Mammary microvascular endothelial cell (primary cell): Measurements from ENCODE around the gene BRAT1.

DNA sequence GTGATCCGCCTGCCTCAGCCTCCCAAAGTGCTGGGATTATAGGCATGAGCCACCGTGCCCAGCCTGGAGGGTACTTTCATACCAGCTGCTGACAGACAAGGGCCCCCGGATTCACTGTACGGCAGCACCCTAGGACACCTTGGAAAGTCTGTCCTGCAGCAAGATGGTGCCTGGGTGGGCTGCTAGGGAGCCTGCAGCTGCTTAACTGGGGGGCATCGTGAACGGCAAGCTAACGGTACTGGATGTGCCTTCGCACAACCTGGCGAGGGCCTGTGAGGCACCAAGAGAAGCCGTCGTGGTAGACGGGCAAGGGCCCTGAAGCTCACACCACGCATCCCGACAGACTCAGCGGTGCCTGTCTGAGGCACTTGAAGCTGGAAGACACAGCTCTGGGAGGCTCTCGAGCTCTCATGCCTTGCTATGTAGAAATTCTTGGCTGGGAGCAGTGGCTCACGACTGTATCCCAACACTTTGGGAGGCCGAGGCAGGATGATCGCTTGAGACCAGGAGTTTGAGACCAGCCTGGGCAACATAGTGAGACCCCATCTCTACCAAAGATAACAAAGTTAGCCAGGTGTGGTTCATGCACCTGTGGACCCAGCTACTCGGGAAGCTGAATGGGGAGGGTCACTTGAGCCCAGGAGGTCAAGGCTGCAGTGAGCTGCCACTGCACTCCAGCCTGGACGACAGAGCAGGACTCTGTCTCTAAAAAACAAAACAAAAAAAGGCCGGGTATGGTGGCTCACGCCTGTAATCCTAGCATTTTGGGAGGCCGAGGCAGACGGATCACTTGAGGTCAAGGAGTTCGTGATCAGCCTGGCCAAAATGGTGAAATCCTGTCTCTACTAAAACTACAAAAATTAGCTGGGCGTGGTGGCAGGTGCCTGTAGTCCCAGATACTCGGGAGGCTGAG is 9.3 kb downstream of the BRAT1 start:
- RAMPAGE, long total RNA = no peak

- RAMPAGE, long total RNA = no peak
Observed at GRCh38 chr7:2554991-2556088, at the start of gene BRAT1. Gene BRAT1 (minus strand): TSS chr7:2555524.

GRCh38 chr7:2565033-2565455 is 6.3 kb downstream of the IQCE start:
- RAMPAGE, long total RNA = no peak

DNA sequence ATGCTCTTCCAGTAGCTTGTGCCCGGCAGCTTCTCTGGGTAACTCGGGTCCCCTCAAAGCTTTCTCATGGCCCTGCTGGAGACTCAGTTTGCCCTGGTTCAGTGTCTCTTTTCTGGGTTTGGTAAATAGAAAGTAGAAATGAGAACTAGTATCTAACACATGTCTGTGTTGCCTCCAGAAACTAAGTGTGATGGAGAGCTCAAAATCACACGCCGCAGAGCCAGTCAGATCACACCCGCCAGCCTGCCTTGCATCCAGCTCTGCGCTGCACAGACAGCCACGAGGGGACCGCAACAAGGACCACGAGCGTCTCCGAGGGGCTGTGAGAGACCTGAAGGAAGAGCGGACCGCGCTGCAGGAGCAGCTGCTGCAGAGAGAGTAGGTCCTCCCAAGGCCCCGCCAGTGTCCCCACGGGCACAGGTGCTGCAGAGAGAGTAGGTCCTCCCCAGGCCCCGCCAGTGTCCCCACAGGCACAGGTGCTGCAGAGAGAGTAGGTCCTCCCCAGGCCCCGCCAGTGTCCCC is 31.0 kb downstream of the IQCE start:
- RAMPAGE, long total RNA = no peak

DNA sequence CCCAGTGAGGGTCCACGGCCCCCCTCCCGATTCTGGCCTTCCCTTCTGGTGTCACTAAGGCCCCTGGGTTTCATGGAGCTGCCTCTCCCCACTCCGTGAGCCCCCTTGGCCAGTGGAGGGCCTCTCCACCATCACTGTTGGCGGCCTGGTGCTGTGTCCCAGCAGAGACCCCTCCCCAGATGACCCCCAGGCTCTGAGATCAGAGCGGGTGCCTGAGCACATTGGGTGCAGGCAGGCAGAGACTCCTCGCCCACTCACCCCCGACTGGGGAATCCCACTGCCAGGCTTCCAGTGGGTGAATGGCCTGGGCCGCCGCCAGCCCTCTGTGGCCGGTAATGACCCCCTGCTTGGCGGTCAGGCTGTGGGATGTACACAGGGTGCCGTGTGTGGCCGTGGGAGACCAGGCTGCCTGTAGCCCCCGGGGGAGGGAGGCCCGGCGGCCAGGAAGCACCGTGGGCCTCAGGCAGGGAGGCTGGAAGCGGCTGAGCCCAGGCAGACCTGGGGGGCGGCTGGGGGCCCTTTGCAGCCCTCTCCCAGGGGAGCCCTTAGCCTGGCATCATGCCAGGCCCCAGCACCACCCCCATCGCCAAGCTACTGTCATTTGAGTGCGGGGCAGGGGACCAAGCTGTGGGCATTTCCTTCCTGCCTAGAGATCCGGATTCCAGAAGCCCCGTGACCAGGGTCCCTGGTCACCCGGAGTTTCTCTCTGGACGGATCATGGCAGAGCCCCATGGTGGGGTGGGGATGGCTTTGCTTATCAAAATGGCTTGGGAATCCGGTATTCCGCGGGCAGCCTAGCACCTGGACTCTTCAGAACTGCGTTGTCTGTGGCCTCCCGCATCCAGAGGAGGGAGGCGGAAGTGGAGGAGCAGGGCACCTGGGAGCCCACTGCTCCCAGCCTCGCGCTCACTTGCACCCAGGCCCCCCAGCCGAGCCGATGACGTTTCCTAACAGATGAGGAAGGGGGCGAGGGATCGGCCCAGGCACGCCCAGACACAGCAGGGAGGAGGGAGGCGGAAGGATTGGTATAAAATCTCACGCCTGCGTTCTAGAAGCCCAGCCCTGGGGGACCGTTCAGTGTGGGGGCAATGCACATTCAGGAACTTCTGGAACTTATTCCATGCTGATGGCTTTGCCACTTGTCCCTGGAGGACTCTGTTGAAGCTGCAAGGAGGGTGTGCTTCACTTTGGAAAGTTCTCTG is 1.1 kb downstream of the TTYH3 start:
- RAMPAGE, long total RNA = no peak

DNA sequence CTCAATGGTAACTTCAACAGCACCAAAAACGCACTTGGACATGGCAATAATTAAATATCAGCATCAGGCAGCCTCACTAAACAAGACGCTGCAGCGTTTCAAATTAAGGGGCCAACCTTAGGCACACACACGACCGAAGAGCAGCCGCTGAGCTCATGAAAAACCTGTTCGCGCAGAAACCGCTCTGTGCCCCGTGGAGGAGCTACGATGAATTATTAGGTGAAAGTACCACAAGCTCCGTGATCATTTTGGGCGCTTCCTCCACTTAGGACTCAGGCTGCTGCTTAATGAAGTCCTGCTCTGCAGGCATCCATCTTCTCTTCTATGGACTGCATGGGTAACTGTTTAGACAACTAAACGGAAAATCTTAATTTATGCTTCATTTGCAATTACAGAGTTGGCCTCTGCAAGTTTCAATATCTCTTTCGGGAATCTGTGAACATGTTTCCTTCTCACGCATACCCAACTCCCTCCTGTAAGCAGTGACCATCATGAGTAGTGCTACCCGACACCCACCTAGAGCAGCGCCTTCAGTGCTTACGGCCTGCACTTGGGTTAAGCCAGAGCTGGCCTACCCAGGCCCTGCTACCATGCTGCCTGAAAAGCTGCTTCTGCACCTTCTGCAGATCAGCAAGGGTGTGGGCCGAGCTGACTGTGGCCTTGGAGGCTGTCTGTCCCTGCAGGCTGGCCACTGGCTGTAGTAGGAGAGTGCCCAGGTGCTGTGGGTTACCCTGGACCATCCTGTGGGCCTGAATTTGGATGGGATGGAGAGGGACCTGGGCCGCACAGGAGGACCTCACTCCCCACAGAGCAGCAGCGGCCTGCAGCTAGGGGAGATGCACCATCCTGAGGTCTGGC is 36.1 kb downstream of the GNA12 start:
- RAMPAGE, long total RNA = no peak

- RAMPAGE, long total RNA = no peak
Observed at GRCh38 chr7:2810780-2811936, 33.0 kb downstream of the GNA12 start.

GRCh38 chr7:2811937-2812608 is 32.0 kb downstream of the GNA12 start:
- RAMPAGE, long total RNA = no peak

- RAMPAGE, long total RNA = no peak
Observed at GRCh38 chr7:2814448-2815623, 29.3 kb downstream of the GNA12 start.

DNA sequence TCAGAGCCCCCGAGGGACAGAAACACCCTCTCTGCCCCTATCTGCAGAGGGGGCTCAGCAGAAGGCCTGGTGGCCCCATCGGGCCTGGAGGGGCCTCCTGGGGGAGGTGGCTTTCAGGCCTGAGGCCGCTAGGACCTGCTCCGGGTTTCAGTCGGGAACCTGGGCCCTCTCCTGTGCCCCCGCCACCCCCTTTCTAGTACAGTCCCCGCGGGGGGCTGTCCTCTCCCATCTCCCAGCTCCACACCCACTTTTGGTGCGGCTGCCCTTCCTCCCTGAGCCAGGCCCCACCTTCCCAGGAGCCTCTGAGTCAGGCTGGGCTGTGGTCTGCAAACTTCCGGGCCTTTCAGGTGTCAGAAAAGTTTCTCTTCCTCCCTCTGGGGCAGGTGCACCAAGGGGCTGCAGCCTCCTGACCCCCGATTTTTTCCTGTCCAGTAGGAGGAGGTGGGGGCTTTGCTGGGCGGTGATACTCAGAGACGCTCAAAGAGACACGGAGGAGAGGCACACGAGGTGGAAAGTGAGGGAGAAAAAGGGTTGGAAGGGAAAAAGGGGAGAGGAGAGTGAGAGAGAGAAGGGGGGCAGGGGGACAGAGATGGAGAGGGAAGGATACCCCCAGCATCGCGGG is 664 bp downstream of the CARD11 start:
- RAMPAGE, long total RNA = no peak

DNA sequence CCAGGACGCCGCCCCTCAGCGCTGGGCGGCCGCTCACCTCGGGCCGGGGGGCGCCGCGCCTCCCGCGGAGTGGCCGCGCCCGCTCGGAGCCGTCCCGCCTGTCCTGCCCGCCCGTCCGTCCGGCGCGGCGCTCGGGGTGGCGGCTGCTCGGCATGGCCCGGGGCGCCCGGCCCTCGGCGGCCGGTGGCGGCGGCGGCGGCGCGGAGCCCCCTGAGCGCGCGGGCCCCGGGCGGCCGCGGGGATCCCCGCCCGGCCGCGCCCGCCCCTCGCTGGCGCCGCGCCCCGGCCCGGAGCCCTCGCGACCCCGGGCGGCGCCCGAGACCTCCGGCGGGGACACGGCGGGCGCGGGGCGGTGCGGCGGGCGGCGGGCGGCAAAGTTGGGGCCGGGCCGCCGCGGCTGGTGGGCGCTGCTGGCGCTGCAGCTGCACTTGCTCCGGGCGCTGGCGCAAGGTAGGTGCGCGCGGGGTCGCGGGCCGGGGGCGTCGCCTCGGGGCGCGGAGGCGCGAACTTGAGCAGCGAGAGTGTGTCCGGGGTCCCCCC is 453 bp downstream of the SDK1 start:
- RAMPAGE, long total RNA = no peak

GRCh38 chr7:3527046-3527617 is 226.1 kb downstream of the SDK1 start:
- RAMPAGE, long total RNA = no peak

DNA sequence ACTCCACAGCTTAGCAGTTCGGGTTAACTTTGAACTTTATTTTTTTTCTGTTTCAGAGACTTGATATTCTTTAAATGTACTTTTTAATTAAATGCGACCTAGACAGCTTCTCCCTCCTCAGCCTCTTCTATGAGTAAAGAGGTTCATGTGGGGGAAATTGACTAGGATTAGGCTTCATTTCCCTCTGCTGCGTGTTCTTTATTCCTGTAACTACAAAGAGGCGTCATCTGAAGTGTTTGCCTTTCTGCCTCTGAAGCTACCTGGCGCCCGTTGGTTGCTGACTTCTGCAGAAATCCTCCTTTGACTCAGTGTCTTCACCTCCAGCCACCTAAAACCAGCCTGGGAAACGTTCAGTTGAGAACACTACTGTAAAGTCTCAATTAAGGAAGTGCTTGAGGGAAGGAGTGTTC is 642.6 kb downstream of the SDK1 start:
- RAMPAGE, long total RNA = no peak

DNA sequence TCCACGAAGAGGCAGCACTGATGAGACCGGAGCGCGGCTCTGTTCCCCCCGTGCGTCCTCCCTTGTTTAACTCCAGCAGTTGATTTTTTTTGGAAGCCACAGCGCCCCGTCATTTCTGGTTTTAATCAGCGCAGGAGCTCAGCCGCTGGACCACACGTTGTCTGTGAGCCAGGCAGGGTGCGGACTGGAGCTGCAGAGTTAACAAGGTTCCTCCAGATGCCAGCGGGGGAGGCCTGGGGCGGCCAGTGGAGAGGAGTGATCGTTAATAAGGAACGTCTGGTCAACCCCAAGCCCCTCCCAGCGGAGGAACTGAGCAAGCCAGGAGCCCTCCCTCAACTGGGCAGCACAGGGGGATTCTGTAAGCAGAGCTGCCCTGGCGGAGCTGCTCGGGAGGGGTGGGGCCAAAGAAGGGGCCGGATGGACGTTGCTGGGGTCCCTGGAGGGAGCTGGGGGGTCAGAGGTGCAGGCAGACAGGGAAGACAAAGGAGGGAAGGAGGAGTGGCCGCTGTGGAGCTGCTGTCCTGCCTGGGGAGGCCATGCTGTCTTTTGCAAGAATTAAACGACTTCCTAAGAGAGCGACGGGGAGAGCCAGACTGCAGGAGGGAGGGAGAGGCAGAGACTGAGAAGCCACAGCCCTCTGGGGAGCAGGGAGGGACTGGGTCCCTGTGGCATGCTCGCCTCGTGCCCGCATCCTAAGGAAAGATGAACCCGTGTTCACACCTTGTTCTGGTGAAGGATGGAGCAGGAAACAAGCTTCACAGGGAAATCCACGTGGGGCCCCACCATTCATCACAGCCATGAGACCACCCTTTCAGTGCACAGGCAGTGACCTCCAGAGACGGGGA is 537.1 kb upstream of the FOXK1 start:
- RAMPAGE, long total RNA = no peak

DNA sequence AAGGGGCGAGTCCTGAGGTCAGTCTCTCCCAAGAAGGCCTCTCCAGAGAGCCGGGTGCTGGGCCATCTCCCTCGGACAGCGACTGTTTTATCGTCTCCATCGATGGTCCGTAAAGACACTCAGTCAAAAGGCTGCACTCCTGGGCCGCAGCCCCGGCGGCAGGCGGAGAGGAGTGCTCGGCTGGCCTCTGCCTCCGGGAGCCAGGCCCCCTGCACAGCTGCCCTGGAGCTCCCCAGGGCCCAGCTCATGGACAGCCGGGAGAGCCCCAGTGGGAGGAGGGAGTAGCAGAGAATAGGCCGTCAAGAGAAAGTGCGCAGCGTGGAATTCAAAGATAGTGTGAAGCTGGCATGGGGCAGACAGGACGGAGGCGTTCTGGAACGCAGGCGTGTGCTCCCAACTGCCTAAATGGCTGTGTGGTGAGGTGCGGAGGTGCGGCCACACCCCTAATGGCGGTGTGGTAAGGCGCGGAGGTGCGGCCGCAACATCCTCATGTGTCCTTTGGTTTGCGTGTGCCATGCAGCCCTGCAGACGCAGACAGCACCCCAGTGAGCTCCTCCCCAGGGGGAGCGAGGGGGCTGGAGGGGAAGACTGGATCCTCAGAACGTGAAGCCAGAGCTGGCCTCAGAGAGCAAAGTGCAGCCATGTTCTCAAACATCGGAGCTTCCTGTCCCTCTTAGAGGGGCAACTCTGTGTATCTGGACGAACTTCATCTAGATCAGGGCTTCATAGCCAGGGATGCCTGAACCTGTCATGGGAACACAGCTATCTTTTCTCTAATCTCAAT is 477.4 kb upstream of the FOXK1 start:
- RAMPAGE, long total RNA = no peak

DNA sequence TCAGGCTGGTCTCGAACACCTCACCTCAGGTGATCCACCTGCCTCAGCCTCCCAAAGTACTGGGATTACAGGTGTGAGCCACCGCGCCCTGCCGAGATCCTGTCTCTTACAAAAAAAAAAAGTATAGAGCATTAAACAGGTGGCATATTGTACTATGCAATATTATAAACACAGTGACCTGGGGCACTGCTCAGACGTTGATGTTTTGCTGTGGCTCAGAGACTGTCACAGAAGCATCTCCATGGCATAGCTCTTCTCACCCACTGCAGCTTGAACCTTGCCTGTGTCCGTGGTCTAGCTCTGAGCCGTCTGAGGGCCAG is 443.4 kb upstream of the FOXK1 start:
- RAMPAGE, long total RNA = no peak

- RAMPAGE, long total RNA = no peak
Observed at GRCh38 chr7:4641546-4642465, 40.3 kb upstream of the FOXK1 start.

- RAMPAGE, long total RNA = no peak
Observed at GRCh38 chr7:4698862-4699455, 16.9 kb downstream of the FOXK1 start.

GRCh38 chr7:4725891-4726037 is 43.7 kb downstream of the FOXK1 start:
- RAMPAGE, long total RNA = no peak

DNA sequence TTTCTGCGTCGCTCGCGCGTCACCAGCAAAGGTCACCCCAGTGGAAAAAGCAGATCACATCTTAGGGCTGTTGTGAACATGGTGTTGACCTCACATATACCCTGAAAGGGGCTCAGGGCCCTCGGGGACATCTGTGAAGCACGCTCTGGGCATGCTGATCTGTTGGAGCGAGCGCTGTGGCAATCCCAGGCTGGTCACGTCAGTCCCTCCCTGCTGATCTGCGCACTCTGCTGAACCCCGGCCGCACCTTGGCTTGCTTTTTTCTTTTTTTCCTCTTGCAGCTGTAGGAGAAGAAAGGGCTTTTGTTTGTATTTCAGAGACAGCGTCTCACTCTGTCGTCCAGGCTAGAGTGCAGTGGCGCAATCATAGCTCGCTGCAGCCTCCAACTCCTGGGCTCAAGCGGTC is 33.3 kb upstream of the AP5Z1 start:
- RAMPAGE, long total RNA = no peak